GM12892 (cell line): Measurements from ENCODE around the gene GPR65.

- RRBS = no CpG with 5 or more reads among the region's 15 CpGs
Measured at GRCh38 chr14:77043133-77044198, 15.0 kb upstream of the IRF2BPL start.

DNA sequence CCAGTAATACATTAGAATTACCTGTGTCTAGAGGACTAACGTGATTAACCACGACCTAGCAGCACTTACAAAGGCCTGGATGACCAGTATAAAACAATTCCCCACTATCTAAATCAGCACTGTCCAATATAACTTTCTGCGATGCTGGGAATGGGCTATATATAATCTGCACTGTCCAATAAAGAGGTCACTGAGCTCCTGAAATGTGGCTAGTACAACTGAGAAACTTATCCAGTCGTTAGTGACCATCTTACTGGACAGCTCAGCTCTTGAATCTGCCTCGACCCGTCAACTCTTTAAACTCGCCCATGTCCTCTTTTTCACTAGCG, 1.0 kb upstream of the CIPC start:
- RRBS = no CpG with 5 or more reads among the region's 8 CpGs

DNA sequence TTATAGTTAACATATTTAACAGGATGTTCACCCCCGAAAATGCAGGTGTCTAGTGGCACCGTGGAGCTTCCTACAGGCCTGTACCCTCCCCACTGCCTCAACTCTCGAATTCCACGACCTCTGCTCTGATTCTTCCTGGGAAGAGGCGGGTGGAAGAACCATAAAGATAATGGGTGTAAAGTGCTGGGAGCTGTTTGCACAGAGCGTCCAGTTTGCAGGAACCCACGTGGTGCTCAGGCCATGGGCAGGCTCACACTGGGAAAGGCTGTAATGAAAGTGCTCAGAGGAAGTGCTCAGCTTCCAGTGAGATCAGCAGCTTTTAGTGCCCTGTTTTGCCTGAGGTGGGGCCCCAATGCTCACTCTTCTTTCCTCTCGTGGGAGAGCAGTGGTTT, 2.7 kb downstream of the TMEM63C start:
- RRBS = no CpG with 5 or more reads among the region's 8 CpGs

- RRBS = no CpG with 5 or more reads among the region's 7 CpGs
Measured at GRCh38 chr14:77204146-77204936, 22.7 kb downstream of the TMEM63C start.

GRCh38 chr14:77278592-77279191, 7.7 kb upstream of the NGB start:
- RRBS = no CpG with 5 or more reads among the region's 11 CpGs

DNA sequence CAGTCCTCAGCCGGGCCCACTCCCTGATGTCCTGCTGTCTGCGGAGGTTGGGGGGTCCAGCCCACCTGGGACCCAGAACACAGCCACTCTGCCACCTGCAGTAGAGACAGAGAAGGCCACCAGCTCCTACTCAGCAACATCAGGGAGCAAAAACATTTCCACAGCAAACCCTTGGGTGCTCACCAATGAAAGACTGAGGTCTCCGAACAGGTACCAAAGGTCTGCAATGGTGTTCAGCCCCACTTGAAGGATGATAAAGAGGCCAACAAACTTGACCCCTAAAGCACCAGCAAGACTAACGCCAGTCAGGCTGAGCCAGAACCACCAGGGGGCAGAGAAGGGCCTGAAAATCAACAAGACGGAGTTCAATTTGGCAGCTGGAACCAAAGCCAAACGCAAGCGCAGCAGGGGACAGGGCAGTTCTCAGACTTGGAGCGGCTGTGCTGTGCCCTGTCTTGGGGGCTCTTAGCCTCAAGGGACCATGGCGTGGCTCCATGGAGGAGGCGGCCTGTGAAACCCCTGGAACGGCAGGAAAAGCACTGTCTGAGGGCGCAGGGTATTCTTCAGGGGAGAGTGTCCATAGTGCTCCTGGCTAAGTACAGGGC, 19.7 kb downstream of the POMT2 start:
- RRBS = no CpG with 5 or more reads among the region's 12 CpGs

GRCh38 chr14:77582413-77582942, 34.0 kb downstream of the SPTLC2 start:
- RRBS = no CpG with 5 or more reads among the region's 5 CpGs

- RRBS = no CpG with 5 or more reads among the region's 17 CpGs
Measured at GRCh38 chr14:77907393-77908281, 107.7 kb downstream of the ADCK1 start.

DNA sequence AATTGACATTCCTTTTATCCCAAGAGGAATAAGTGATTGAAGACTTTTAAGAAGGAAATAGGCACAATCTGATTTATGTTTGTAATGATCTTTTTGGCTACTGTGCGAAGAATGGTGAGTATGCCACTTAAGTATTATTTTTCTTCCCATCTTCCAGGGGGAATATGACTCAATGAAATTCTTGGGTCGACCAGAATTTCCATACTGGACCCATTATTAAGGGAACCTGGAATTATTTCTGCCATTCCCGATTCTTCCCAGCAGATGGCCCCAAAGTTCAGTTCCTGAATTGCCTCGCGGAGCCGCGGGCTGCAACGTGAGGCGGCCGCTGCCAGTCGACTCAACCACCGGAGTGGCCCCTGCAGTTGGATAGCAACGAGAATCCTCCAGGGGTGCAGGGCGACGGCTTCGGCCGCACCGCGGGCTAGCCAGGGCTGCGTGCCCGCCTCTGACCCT, 737 bp upstream of the TSHR start:
- RRBS = no CpG with 5 or more reads among the region's 21 CpGs

DNA sequence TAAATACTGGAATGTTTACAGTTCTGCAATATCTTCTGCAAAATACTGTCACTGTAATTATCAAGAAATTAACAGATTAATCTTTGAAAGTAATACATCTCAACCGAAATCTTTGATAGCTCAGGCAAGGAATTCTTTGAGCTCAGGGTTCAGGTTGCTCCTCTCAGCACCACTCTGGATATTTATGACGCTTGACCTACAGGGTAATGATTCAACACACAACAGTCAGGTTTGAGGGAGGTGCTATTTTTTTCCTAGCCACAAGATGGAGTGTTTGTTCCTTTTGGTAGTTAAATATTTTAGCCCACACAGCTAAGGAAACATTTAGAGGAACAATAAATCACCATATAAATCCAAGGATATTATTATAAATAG, 48.6 kb upstream of the GTF2A1 start:
- RRBS = no CpG with 5 or more reads among the region's 2 CpGs

DNA sequence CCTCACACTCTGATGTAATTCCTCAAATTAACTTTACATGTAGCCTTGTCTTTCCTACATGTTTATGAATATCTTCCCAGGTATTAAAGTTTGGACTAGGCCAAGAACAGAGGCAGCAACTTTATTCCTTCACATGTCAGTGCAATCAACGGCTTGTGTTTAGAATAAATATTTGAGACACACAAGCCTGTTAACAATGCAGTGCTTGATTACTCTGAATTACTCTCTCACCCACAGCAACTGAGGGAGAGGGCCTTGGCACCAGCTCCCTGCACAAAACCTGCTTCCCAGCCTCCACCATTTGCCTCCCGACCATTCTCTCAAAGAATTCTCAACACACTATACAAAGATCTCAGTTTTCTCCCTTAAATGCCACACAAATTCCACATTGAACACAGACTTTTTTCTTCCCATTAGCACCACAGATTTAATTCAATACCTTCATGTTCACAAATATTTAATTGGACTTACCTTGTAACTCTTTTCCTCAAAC, 77.0 kb downstream of the STON2 start:
- RRBS = no CpG with 5 or more reads among the region's 2 CpGs

- RRBS = no CpG with 5 or more reads among the region's 7 CpGs
Measured at GRCh38 chr14:81406596-81407283, 6.6 kb upstream of the STON2 start.

GRCh38 chr14:82504147-82504391, 970.4 kb upstream of the SEL1L start:
- RRBS = no CpG with 5 or more reads among the region's 4 CpGs

GRCh38 chr14:84171368-84171696, 1358.6 kb upstream of the FLRT2 start:
- RRBS = no CpG with 5 or more reads among the region's 5 CpGs

DNA sequence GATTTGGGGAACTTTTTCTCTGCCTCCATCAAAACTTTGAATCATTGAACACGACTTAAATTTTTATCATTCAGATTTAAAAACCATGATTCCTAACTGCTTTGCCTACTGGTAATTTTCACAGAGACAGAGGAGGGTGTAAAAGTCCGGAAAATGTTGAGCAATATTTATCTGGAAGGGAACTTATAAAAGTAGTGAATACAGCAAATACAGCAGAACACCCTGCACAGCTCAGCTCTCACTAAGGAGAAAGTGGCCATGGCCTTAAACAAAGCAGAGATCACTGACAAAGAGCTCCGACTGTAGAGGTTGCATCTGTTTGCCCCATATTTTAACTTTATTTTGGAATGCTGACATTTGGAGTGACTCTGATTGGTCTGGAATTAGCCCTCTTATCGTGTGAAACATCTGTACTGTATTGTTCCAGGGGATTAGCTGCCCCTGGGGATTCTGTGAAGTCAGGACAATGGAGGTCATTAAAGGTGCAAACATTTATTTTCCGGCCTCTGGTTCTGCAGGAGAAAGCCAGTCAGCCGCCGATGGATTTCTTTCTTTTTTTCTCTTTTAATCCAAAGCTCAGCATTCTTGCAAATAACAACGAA, 1275.7 kb upstream of the FLRT2 start:
- RRBS = no CpG with 5 or more reads among the region's 8 CpGs

DNA sequence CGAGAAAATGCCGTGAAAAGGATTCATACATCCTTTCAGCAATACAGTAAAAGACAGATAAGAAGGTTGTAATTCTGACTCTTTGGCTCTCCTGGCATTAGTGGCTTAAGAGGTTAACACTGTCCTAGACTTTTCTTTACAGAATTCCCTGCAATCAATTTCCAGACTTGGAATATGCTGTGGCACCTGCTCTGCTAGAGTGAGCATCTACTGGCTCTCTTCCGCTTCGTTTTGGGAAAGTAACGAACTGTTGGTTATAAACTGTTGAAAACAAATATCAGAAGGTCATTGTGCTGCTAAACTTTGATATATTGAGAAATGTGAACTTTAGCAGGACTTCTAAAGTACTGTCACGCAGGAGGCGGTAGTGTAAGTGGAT, 348.8 kb downstream of the FLRT2 start:
- RRBS = no CpG with 5 or more reads among the region's 7 CpGs

- RRBS = no CpG with 5 or more reads among the region's 28 CpGs
Measured at GRCh38 chr14:86080098-86080753, 550.3 kb downstream of the FLRT2 start.

DNA sequence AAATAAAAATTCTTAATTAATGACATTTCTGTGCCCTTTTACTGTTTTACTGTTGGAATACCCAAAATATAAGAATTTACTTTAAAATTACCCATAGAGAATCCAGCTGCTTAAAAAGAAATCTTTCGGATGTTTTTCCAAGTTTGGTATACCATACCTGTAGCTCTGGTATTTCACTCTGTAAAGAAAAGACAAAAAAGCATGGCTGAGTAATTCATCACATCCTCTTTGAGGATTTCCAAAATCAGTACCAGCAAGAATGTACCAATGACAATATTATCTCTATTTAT, 43.3 kb downstream of the GALC start:
- RRBS = no CpG with 5 or more reads among the region's 1 CpG

DNA sequence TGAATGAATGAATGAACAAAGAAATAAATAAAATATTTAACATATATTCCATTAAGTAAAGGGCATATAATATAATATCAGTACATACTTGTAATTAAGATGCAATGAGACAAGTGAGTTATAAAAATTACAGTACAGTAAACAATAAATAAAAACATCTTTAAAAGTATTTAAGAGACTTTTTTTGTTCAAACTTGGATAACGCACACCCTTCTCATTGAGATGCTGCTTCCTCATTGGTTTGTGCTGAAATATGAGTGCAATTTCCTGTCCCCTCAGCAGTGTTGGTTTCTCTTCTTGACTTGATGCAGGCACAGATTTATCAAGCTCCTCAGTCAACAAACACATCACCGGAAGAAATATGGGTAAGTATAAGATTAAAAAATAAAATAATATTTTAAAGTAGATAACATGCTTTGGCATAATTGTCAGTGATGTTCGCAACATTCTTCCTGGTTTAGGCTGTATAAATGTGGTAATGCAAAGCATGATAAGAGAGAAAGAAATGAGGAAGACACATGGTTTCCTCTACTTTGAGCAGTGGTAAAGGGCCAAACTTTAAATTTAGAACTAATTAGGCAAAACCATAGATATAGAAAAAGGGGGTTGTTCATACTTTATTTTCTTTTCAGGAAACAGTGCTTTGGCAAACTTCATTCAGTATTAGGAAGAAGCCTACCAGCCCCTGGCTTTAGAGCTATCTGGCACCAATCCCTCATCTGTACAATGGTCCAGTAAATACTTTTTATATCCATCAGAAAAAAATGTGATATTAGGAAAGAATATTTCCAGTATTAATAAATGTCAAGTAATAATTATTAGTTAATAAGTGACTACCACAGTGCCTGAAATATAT, at the start of gene GPR65:
Gene GPR65 (plus strand): TSS at position 278 of the 856 bp plus-strand sequence.
- RRBS = no CpG with 5 or more reads among the region's 3 CpGs

DNA sequence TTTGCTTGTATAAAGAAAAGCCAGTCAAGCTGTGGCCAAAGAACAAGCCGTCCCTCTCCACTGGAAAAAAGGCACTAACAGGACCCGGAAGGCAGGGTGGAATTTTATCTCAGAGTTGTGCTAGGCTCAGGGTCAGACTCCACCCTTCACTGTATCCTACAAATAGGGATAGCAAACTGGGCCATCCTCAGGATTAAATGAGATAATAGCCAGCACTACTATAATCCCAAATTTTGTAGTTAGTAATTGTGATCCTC, 4.2 kb downstream of the PTPN21 start:
- RRBS = no CpG with 5 or more reads among the region's 2 CpGs